NB4 (cell line): ENCODE results near the gene PPP1R1A.

GRCh38 chr12:54294229-54295091, 6.4 kb downstream of the NFE2 start:
- RRBS, result no CpG with 5 or more reads among the region's 9 CpGs

DNA sequence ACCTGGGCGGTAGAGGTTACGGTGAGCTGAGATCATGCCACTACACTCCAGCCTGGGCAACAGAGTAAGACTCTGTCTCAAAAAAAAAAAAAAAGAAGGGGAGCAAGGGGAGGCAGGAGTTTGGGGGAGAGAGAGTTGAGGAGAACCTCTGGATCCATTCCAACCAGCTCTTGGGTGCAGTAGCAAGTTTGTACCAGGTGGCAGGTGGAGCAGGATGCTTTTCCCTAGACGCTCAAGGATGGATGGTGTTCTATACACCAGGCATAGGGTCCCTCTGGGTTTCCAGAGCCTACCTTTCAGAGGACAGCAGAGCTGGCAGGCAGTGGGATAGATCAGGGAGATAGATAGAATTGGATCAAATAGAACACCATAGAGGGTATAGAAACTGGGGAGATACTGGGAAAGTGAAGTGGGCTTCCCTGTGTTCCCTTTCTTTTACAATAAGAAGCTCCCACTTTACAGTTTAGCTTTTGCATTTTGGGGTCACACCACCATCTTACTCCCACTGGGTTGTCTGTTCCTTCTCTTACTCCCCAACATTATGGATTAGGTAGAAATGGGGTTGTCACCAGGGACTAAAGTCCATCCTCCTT, 1.7 kb downstream of the NFE2 start:
- RRBS, result no CpG with 5 or more reads among the region's 3 CpGs

DNA sequence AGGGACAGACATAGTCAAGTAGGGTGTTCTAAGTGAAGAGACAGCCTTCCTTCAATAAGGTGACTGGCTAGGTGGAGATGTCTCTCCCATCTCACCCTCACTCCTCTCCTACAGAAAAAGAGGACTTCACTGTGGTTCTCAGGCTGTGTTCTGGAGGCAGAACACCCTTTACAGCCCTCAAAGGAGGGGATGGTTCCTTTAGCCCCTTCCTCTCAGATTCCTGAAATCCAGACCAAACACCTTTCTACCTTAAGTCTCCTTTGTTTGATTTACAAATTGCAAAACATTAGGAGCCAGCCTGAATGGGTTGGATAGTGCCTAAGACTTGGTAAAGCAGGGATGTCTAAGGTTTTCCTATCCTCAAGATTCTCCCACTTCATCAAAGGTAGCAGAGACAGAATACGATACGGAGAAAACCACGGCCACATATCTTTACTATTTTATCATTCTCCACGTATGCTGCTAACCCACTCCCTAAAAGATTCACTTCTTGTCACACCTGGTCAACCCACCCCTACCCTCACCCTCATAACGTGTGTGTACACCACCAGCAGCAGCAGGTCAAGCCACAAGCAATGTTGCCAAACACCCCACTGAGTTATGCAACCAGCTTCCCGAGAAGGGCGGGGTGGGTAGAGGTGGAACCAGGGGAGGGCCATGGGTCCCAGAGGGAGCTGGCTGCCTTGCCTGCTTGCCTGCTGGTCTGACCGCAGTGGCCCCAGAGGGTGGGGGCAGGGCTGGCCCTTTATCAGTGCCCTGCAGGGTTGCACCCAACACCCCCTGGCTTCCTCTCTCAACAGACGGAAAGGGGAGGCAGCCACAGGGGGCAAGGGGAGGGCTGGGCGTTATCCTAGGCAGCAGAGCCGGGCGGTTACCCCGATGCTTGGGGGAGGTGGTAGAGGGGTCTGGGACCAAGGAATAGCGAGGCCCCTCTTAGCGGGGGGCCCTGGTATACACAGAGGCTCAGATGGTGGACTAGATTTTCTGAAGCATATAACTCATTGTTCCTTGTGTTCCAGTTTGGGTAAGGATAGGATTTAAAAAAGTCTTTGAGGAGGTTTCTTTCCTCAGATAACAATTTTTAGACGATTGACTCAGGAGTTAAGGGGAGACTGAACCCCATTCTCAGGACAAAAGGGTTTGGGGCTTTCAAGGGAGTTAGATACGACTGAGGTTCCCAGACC, 3.3 kb upstream of the NFE2 start:
- RRBS, result no CpG with 5 or more reads among the region's 17 CpGs

GRCh38 chr12:54367788-54368330, 3.6 kb upstream of the GPR84 start:
- RRBS, result no CpG with 5 or more reads among the region's 2 CpGs

DNA sequence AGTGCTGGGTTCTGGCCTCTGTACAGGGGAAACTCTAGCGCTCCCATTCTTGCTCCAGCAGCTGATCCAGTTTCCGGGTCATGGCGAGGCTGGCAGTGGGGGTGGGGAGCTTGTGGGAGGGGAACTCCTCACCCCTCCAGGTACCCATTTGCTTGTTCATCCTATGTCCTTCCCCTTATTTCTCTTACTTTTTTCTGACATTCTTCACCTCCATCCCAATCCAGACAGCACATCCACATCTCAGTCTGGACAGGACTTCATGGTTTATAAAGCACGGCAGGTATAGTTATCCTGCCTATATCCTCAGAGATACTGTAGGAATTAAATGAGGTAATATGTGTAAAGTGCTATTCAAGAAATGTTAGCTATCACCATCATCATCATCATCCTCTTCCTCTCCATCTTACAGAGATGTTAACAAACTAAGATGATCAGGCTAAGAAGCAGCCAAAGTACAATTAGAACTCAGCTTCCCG, 8.0 kb upstream of the GPR84 start:
- RRBS, result no CpG with 5 or more reads among the region's 5 CpGs

- RRBS, result no CpG with 5 or more reads among the region's 4 CpGs
These were observed 1.9 kb upstream of the ZNF385A start for GRCh38 chr12:54386349-54386848.

- RRBS, result no CpG with 5 or more reads among the region's 3 CpGs
These were observed 2.4 kb upstream of the ZNF385A start for GRCh38 chr12:54386849-54387464.

- RRBS, result no CpG with 5 or more reads among the region's 4 CpGs
These were observed 10.3 kb upstream of the ZNF385A start for GRCh38 chr12:54394546-54395529.

DNA sequence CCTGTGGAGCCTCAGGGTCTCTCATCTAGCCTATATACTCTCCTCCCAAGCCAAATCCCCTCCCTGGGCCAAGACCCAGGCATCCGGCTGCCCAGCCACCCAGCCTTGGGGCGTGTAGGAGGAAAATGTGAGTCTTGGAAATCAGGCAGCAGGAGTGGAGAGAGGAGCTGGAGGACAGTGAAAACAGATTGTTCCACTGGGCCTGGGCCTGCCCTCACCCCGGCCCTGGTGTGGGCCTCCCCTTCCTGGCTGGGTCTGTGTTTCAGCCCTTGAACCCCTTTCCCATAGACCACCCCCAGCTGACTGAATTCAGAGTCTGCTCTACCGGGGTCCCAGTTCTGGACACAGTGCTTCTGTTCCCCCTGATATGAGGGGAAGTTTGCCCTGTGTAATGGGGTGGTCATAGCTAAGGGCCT, 6.7 kb downstream of the ITGA5 start:
- RRBS, result 49% methylated on average over 2 of the region's 4 CpGs

- RRBS, result no CpG with 5 or more reads among the region's 14 CpGs
These were observed 11.0 kb downstream of the PDE1B start for GRCh38 chr12:54560317-54560871.

- RRBS, result no CpG with 5 or more reads among the region's 8 CpGs
These were observed 11.8 kb downstream of the PDE1B start for GRCh38 chr12:54560975-54561914.

GRCh38 chr12:54588387-54589094, at the start of gene PPP1R1A:
TSS of gene PPP1R1A (minus strand) at chr12:54588659.
- RRBS, result 39% methylated on average over 26 of the region's 66 CpGs

GRCh38 chr12:55392377-55392985, 7.8 kb upstream of the OR6C65 start:
- RRBS, result 94% methylated on average over 7 of the region's 20 CpGs

GRCh38 chr12:55636048-55636740, 498 bp upstream of the OR10P1 start:
- RRBS, result no CpG with 5 or more reads among the region's 6 CpGs

DNA sequence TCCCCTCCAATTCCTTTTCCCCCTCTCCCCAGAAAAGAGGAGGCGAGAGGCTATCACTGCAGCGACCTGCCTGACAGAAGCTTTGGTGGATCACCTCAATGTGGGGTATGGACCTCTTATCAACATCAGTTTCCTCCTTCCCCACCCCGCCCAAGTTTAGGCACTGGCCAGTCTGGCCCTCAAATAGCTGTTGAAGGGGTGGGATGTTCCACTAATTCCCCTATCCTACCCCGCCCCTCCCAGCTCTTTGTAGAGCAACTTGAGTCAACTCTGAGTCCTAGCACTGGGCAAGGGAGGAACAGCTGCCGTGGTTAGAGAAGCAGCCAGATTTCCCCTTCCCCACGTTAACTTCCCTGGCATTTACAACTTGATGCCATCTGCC, 1.0 kb downstream of the BLOC1S1 start:
- RRBS, result no CpG with 5 or more reads among the region's 6 CpGs

DNA sequence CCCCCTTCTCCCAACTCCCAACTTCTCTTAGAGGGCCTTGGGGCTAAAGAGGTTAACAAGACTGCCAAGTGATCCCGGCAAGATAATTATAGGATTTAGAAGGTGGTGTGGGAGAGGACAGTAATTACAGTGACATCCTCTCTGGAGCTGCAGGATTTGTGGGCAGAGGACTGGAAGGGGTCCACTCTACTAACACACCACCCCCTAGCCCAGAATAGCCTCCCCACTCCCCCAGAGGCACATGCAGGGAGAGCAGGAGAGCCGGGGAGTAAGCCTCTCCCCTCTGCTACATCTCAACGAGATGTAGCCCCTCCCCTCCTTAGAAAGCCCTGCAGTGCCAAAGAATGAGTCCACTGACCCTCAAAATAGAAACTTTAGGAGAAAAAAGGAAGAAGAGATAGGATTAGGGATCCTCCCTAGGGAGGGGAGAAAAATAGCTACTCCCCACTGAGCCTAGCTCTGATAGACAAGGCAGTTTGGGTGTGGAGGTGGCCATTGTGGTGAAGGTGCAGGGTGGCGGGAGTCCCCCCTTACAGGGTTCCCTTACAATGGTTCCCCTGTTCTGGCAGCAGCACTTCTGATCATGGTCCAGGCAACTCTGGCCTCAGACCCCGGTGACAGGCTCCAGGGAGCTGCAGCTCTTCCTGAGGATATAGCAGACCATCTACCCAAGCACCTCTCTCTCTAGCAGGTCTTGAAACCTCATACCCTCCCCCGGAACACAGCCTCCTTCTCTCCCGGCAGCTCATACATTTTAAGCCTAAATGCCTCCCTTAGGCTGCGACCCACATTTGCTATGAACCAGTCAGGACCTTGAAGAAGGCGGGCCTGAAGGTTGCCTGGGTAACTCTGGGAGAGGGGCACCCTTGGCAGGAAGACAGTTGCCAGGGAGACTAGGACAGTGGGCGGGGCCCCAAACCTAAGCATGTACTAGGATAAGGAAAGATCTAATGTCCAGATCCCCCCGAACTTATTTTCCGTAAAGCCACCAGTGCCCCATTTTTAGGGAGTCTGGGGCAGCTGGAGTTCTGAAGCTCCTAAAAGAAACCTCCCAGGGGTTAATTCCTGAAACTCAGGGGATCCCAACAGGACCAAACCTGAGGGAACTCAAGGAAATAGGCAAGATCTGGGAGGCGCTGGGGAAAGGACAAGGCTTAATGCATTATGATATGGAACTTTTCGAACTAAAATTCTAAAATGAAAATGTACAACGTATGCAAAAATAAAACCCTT, 4.8 kb upstream of the GDF11 start:
- RRBS, result 8% methylated on average over 2 of the region's 15 CpGs

GRCh38 chr12:55811621-55812397, 5.7 kb downstream of the SARNP start:
- RRBS, result no CpG with 5 or more reads among the region's 6 CpGs

- RRBS, result no CpG with 5 or more reads among the region's 8 CpGs
These were observed 2.1 kb upstream of the DNAJC14 start for GRCh38 chr12:55831131-55832305.

GRCh38 chr12:55931278-55931859, 407 bp downstream of the DGKA start:
- RRBS, result 5% methylated on average over 4 of the region's 15 CpGs

DNA sequence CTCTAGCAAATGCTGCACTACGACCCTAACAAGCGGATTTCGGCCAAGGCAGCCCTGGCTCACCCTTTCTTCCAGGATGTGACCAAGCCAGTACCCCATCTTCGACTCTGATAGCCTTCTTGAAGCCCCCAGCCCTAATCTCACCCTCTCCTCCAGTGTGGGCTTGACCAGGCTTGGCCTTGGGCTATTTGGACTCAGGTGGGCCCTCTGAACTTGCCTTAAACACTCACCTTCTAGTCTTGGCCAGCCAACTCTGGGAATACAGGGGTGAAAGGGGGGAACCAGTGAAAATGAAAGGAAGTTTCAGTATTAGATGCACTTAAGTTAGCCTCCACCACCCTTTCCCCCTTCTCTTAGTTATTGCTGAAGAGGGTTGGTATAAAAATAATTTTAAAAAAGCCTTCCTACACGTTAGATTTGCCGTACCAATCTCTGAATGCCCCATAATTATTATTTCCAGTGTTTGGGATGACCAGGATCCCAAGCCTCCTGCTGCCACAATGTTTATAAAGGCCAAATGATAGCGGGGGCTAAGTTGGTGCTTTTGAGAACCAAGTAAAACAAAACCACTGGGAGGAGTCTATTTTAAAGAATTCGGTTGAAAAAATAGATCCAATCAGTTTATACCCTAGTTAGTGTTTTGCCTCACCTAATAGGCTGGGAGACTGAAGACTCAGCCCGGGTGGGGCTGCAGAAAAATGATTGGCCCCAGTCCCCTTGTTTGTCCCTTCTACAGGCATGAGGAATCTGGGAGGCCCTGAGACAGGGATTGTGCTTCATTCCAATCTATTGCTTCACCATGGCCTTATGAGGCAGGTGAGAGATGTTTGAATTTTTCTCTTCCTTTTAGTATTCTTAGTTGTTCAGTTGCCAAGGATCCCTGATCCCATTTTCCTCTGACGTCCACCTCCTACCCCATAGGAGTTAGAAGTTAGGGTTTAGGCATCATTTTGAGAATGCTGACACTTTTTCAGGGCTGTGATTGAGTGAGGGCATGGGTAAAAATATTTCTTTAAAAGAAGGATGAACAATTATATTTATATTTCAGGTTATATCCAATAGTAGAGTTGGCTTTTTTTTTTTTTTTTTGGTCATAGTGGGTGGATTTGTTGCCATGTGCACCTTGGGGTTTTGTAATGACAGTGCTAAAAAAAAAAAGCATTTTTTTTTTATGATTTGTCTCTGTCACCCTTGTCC, 2.0 kb upstream of the RAB5B start:
- RRBS, result no CpG with 5 or more reads among the region's 10 CpGs